ENCODE measurements around a stretch of chr10.

- PRO-cap, 2 experiments, result no peak in any of the 2 experiments
Observed at GRCh38 chr10:22605053-22605673, 109.2 kb downstream of the PIP4K2A start.

DNA sequence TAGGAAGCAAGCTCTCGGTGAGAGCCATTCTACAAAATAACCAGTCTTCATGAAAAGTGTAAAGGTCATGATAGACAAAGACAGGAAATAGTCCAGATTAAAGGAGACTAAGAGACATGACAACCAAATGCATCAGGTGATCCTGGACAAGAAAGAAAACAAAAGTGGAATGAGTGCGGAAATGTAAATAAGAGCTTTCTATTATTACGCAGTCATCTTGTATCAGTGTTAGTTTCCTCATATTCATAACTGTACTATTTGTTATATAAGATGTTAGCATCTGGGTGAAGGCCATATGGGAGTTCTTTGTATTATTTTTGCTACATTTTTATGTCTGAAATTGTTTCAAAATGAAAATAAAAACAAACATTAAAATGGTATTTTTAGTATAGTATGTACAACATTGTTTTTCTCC, 82.3 kb downstream of the PIP4K2A start:
- PRO-cap, 2 experiments, result no peak in any of the 2 experiments

DNA sequence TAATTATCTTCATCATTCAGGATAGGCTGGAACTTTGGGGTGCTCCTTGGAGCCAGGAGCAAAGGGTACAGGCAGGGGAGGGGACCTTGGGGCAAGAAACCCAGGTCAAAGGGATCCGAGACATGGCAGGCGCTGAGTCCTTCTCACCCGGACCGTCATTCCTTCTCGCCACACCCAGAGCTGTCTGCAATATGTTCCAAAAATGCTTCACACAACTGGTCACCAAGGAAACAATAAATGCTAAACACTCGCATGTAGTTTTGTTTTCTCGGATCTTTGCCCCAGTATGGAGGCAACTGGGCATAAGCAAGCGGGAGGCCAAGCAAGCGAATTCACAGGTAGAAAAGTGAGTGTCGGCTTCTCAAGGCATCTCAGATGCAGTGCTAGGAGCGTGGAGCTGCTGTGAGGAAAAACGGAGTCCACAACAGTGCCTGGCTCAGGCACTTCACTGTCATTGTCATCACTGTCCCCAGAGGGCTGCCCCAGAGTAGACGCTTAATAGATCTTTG, 80.8 kb downstream of the PIP4K2A start:
- PRO-cap, 2 experiments, result no peak in any of the 2 experiments

- PRO-cap, 2 experiments, result peak in 1 of 2 experiments; most common plus-strand start chr10:22655803 (in 1); most common minus-strand start chr10:22655784 (in 1)
Observed at GRCh38 chr10:22655552-22656144, 58.7 kb downstream of the PIP4K2A start.

DNA sequence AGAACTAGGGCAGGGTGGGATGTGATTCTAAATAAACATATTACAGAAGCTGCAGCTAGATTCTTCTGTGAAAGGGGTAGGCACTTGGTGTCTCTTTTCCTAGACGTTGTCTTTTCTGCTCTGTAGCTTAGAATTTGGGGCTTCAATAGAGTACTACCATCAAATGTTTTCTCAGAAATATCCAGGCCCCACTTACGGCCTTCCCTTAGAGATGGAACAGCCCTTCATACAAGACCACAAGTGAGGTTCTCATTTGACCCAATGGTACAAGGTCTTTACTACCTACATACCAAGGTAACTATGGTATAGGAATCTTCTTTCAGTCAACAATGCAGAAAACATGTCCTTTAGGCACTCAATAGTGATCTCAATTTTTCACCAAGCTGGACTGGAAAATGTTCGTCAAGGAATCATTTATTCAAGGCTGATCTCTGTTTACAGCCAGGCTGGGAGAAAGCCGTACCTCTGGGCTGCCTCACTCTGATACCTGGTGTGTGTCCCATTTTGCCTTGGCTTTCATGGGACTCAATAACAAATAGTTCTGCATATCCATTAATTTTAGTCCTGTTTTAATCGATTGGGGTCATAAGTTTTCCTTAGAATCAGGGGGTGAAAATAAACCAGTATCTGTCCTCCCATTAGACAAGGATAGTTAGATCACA, 21.7 kb downstream of the PIP4K2A start:
- PRO-cap, 2 experiments, result no peak in any of the 2 experiments

DNA sequence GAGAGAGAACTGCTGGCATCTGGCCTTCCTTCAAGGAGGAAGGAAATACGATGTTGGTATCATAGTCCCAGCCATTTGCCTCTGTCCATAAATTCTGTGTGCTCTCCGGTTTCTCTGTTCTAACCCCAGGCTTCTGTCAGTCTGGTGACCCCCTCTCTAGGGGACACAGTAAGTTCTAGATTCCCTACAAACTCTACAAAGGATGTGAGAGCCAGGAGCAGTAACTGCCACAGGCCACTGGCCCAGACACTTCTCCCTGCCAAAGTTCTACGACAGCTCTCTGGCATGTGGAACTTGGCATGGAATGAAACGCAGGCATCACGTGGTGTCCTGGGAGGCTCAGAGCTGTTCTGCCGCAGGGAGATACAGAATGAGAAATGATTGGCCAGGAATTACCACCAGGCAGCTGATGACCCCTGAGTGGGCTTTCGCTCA, 29.9 kb upstream of the MSRB2 start:
- PRO-cap, 2 experiments, result no peak in any of the 2 experiments

GRCh38 chr10:23121016-23121725, 25.8 kb downstream of the MSRB2 start:
- PRO-cap, 2 experiments, result no peak in any of the 2 experiments

DNA sequence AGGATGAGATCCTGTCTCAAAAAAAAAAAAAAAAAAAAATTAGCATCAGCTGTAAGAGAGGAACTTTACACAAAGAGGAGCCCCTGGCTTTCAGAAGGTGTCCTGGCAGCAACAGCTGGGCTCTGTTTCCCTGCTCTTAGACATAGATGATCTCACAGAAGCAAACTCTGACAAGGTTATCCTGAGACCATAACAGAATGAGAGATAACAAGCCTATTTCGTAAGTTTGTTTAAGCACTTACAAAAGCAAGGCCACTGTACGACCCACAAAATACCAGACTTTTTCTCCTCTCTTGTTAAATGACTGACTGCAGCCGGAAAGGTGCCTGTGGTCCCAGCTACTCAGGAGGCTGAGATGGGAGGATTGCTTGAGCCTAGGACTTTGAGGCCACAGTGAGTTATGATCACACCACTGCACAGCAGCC, 33.3 kb upstream of the OTUD1 start:
- PRO-cap, 2 experiments, result no peak in any of the 2 experiments

DNA sequence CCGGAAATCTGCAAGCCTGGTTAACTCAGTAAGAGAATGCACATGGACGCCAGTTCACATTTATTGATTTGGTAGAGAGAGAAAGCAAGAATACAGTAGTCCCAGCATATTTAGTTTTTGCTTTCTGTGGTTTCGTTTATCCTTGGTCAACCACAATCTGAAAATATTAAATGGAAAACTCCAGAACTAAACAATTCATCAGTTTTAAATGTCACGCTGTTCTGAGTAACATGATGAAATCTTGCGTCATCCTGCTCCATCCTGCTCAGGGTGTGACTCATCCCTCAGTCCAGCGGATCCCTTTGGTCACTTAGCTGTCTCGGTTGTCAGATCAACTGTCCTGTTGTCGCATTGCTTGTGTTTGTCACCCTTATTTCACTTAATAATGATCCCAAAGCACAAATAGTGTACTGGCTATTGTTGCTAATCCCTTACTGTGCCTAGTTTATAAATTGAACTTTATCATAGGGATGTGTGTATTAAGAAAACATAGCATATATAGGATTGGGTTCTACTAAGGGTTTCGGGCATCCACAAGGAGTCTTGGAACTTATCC, 73.5 kb downstream of the OTUD1 start:
- PRO-cap, 2 experiments, result no peak in any of the 2 experiments

- PRO-cap, 2 experiments, result no peak in any of the 2 experiments
Observed at GRCh38 chr10:23643380-23643957, 204.6 kb downstream of the OTUD1 start.

GRCh38 chr10:24237605-24238410, 28.9 kb downstream of the KIAA1217 start:
- PRO-cap, 2 experiments, result no peak in any of the 2 experiments

DNA sequence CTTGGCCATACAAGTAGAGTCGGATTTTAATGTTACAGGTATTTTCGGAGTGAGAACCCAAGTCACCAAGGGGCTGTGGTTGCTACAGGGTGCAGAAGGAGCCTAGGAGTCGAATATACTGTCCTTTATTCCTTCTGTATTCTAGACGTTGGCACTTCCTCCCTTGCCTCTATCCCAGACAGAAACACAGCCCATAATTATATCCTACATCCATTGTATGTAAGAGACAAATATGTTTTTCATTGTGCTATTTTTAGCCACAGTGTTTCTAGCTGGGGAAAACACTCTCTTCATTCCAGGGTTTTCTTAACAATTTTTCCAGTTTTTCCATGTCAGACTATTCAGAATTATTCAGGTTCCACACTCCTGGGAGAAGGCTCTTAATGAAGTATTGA, 32.6 kb downstream of the KIAA1217 start:
- PRO-cap, 2 experiments, result no peak in any of the 2 experiments

- PRO-cap, 2 experiments, result no peak in any of the 2 experiments
Observed at GRCh38 chr10:24304388-24305170, 95.6 kb downstream of the KIAA1217 start.

- PRO-cap, 2 experiments, result no peak in any of the 2 experiments
Observed at GRCh38 chr10:24306403-24307029, 97.6 kb downstream of the KIAA1217 start.

DNA sequence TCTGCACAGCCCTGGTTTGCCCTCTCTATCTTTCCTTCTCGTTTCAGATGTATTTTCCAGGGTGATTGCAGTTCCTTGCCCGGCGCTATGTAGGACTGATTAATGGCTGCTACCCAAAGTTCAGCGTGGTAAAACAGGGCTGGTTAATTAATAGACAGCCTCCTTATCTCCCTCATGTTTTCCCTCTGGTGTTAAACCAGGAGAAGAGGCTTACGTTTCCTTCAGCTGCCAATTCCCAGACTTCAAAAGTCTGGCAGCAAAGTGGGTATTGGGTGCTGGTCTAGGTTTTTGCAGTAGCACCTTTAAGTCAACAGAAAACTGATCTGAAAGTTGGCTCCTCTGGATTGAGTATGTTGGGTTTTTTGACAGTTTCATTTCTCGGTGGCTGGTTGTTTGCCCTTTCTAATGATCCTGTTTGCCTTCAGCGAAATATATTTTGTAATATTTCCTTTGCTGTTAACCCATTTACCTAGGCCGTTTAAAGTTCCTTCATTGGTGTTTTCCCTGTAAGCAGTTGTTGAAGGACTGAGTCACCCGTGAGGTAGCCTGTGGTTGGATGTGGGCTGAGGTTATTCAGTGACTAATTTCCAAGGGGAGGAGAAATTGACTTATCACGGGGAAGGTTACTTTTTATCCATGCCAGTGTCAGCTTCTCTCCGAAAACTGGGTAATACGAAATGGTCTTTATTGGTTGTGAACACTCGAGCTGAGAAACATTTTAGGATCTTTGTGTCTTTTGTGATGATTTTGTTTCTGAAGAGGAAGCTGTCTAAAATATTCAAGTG, 257.1 kb downstream of the KIAA1217 start:
- PRO-cap, 2 experiments, result no peak in any of the 2 experiments

DNA sequence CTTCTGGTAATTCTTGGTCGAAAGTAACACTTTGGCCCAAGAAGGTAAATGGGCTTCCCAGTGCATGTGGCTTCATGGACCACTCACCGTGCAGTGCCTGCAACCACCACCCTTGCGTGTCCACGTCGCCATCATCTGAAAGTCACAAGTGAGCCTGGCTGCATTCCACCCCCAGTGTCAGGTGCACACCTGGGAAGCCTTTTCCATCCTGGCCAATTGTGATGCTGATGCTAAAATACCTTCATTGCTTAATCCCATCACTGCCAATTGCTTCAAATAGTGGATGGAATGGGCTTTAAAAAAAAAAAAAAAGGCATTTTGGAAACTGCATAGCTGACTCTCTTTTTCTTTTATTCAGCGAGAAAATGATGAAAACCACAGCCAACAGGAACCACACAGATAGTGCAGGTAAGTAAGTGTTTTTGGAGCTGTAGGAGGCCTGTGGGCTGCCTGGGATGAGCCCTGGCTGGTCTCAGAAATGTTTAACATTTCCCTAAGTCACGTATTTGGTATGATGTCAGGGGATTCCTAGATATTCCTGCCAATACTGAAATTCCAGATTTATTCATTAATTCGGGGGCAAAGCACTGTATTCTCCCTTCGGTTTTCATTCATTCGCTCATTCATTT, 228.8 kb downstream of the ARHGAP21 start:
- PRO-cap, 2 experiments, result no peak in any of the 2 experiments

- PRO-cap, 2 experiments, result no peak in any of the 2 experiments
Observed at GRCh38 chr10:24548684-24549022, 175.0 kb downstream of the ARHGAP21 start.

- PRO-cap, 2 experiments, result no peak in any of the 2 experiments
Observed at GRCh38 chr10:24709757-24710534, 13.7 kb downstream of the ARHGAP21 start.

DNA sequence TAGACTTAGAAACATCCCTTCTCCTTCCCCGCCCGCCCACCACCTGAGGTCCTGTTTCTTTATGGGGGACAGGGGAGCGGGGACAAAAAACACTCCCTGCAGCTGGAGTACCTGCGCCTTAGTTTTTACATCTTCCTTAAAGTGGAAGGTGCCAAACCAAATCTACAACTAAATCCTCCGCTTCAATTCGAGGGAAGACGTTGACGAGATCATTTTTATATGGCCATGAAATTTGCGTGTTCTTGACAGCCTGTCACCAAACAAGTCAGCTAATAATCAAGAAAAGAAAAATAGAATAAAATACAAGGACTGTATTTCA, 1.4 kb upstream of the ARHGAP21 start:
- PRO-cap, 2 experiments, result no peak in any of the 2 experiments

GRCh38 chr10:24789932-24790235, 66.2 kb upstream of the ARHGAP21 start:
- PRO-cap, 2 experiments, result no peak in any of the 2 experiments

Measured in helper T cell (primary cell).